Endothelial cell of umbilical vein (primary cell): ENCODE measurements around the gene SLC25A26.

GRCh38 chr3:64681070-64681793 lies 6.6 kb downstream of the ADAMTS9 start:
- PRO-cap: no peak
CAGE:
- cytosol, long polyA minus RNA: no peak
- cytosol, long polyA plus RNA: no peak
- long polyA plus RNA: no peak
- nucleus, long polyA minus RNA: no peak
- nucleus, long polyA plus RNA: no peak

- PRO-cap: no peak
CAGE:
- cytosol, long polyA minus RNA: no peak
- cytosol, long polyA plus RNA: no peak
- long polyA plus RNA: no peak
- nucleus, long polyA minus RNA: no peak
- nucleus, long polyA plus RNA: no peak
Measured at GRCh38 chr3:64890061-64890408, 202.2 kb upstream of the ADAMTS9 start.

- PRO-cap: no peak
CAGE:
- cytosol, long polyA minus RNA: no peak
- cytosol, long polyA plus RNA: no peak
- long polyA plus RNA: no peak
- nucleus, long polyA minus RNA: no peak
- nucleus, long polyA plus RNA: no peak
Measured at GRCh38 chr3:64896377-64896886, 208.6 kb upstream of the ADAMTS9 start.

GRCh38 chr3:65356309-65357371 lies 668.8 kb upstream of the ADAMTS9 start:
- PRO-cap: no peak
CAGE:
- cytosol, long polyA minus RNA: no peak
- cytosol, long polyA plus RNA: no peak
- long polyA plus RNA: no peak
- nucleus, long polyA minus RNA: no peak
- nucleus, long polyA plus RNA: no peak

DNA sequence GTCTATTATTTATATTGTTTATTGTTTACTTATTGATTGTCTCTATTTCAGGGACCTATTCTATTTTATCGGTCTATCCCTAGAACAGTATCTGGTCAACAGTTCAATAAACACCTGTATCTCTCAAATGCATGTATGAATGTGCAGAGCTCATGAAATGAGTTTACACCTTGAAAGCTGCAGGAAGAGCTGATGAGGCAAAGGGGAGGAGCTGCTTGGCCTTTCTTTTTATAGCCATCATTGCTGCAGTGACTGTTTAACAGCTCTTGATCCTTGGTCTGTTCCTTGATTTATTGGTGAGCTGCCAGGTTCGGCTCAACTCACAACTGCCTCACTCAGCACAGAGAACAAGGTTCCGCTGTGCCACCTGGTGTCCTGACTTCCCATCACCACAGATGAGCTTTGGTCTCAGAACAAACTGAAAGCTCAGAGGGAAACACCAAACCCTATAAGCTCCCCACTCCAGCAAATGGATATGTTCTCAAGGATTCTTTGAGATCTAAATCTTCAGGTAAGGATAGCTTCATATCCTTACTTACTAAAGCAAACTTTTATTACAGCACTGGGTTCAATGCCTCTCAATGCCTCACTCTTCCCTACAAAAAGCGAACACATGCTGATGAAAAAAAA lies 626.1 kb downstream of the MAGI1 start:
- PRO-cap: no peak
CAGE:
- cytosol, long polyA minus RNA: no peak
- cytosol, long polyA plus RNA: no peak
- long polyA plus RNA: no peak
- nucleus, long polyA minus RNA: no peak
- nucleus, long polyA plus RNA: no peak

GRCh38 chr3:65597763-65598594 lies 440.7 kb downstream of the MAGI1 start:
- PRO-cap: no peak
CAGE:
- cytosol, long polyA minus RNA: no peak
- cytosol, long polyA plus RNA: no peak
- long polyA plus RNA: no peak
- nucleus, long polyA minus RNA: no peak
- nucleus, long polyA plus RNA: no peak

- PRO-cap: no peak
CAGE:
- cytosol, long polyA minus RNA: no peak
- cytosol, long polyA plus RNA: no peak
- long polyA plus RNA: no peak
- nucleus, long polyA minus RNA: no peak
- nucleus, long polyA plus RNA: no peak
Measured at GRCh38 chr3:65855760-65856064, 183.0 kb downstream of the MAGI1 start.

GRCh38 chr3:65867732-65868380 lies 170.9 kb downstream of the MAGI1 start:
- PRO-cap: no peak
CAGE:
- cytosol, long polyA minus RNA: no peak
- cytosol, long polyA plus RNA: no peak
- long polyA plus RNA: no peak
- nucleus, long polyA minus RNA: no peak
- nucleus, long polyA plus RNA: no peak

DNA sequence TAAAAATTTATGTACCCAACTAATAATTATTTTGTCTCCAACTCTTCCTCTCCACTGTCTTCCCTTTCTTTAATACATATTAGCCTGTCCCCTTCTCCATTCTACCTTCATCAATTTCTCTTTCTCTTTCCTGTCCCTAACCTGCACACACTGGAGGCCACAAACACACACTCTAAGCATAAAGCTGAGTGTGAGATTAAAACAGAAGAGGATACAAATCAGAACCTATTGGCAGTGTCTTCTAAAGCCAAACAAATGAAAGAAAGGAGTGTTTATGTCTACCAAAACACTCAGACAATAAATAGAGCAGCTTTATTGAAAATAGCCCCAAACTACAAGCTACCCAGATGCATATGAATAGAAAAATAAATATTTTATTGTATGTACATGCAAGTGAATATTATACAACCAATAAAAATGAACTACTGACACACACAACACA lies 166.4 kb downstream of the MAGI1 start:
- PRO-cap: no peak
CAGE:
- cytosol, long polyA minus RNA: no peak
- cytosol, long polyA plus RNA: no peak
- long polyA plus RNA: no peak
- nucleus, long polyA minus RNA: no peak
- nucleus, long polyA plus RNA: no peak

- PRO-cap: no peak
CAGE:
- cytosol, long polyA minus RNA: no peak
- cytosol, long polyA plus RNA: no peak
- long polyA plus RNA: no peak
- nucleus, long polyA minus RNA: no peak
- nucleus, long polyA plus RNA: no peak
Measured at GRCh38 chr3:65946093-65946928, 92.4 kb downstream of the MAGI1 start.

DNA sequence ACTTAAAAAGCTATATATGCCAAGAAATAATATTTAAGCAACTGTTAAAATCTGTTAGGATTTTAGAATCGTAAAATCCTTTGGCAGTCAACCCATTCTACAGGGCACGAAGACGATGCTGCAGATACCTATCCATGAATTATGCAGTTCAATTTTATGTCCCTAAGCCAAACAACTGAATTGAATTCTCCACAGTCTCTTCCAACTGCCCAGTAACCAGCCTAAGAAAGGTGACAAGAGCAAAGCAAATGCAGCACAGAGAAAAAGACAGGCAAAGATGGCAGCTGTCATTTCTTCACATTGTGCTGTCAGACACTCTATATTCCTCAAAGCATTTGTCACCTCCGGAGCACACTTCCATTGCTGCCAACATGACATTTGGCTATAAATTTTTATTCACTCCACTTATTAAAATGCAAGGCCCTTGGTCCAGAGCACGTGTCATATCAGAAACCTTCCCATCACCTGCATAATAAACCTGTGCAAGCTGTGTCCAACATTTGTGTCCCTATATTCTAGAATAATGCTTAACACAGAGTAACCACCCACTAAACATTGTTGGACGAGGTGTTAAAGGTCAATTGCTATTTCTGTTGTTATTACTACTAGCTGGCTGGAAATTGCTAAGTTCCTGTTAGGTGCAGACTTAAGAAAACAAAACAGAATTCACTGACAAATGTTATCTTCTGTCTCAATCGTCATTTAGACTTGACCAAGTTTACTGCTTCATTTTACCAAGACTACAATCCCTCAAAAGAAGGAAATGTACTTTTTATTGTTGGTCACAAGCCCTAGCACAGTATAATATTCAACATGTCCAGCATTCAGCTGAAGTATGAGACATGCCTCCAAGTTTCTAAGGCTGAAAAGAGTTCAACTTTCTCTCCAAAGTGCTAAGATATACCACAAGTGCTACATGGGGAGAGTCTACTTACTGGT lies 89.7 kb downstream of the MAGI1 start:
- PRO-cap: no peak
CAGE:
- cytosol, long polyA minus RNA: no peak
- cytosol, long polyA plus RNA: no peak
- long polyA plus RNA: no peak
- nucleus, long polyA minus RNA: no peak
- nucleus, long polyA plus RNA: no peak

DNA sequence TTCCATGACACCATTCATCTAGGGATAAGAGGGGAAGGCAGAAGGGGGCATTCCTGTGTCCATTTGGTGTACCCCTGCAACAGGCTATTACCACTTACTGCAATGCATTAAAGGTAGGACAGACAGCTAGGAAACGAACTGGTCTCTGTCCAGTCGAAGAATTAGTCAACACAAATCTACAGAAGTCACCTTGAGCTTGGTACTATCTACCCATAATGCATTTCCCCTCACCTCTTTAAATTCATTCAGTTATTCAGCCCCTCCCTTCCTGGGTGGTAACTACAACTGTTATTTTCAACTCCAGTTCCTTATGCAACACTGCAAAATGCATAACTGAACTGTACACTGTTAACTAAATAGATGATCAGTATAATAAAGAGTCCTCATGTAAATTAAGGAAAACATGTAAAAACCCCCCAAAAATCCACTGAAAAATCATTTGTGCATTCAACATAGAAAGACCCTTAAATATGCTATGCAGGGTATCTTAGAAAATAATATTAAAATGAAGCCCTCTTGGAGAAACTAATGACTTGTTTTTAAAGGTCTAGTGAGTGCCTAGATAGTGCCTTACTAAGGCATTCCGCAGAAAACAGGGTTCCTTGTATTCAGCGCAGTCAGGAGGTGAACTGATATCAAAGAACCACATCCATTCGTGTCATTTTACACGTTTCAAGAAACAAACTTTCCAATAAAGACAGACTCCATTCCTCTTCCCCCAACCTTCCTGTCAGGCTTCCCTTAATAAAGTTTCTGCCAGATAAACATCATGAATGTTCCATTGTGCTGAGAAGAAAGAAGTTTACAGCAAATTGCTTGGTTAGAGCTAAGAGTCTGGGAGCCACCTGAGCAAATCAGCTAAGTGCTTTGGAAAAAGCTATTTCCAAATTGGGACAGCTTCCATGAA lies 77.4 kb downstream of the MAGI1 start:
- PRO-cap: no peak
CAGE:
- cytosol, long polyA minus RNA: no peak
- cytosol, long polyA plus RNA: no peak
- long polyA plus RNA: no peak
- nucleus, long polyA minus RNA: no peak
- nucleus, long polyA plus RNA: no peak

DNA sequence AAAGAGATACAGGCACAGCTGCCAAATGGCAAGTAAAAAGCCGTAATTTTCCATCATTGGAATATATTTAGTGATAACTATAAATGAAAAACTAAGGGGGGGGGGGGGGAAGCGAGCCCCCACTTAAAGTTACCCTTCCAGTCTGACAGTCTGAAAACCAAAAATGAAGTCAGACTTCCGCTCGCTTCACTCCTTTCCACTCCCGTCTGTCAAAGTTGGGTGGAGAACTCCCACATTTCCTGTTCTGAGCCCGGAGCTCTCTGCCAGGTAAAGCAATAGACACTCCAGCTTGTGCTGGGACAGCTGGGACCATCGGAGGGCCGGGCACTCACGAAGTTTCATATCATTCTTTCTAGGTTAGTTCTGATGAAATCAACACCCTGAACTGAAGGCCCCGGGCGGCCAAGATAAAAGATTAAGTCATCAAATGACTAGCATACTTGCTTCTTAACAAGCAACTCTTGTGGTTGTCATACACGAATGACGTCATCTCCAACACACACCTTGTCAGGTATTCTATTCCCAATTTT lies 42.2 kb downstream of the MAGI1 start:
- PRO-cap: no peak
CAGE:
- cytosol, long polyA minus RNA: no peak
- cytosol, long polyA plus RNA: no peak
- long polyA plus RNA: no peak
- nucleus, long polyA minus RNA: no peak
- nucleus, long polyA plus RNA: no peak

- PRO-cap: no peak
CAGE:
- cytosol, long polyA minus RNA: no peak
- cytosol, long polyA plus RNA: no peak
- long polyA plus RNA: no peak
- nucleus, long polyA minus RNA: no peak
- nucleus, long polyA plus RNA: no peak
Measured at GRCh38 chr3:66010386-66011589, 27.9 kb downstream of the MAGI1 start.

GRCh38 chr3:66035993-66036596 lies 2.6 kb downstream of the MAGI1 start:
- PRO-cap: no peak
CAGE:
- cytosol, long polyA minus RNA: no peak
- cytosol, long polyA plus RNA: no peak
- long polyA plus RNA: no peak
- nucleus, long polyA minus RNA: no peak
- nucleus, long polyA plus RNA: no peak

DNA sequence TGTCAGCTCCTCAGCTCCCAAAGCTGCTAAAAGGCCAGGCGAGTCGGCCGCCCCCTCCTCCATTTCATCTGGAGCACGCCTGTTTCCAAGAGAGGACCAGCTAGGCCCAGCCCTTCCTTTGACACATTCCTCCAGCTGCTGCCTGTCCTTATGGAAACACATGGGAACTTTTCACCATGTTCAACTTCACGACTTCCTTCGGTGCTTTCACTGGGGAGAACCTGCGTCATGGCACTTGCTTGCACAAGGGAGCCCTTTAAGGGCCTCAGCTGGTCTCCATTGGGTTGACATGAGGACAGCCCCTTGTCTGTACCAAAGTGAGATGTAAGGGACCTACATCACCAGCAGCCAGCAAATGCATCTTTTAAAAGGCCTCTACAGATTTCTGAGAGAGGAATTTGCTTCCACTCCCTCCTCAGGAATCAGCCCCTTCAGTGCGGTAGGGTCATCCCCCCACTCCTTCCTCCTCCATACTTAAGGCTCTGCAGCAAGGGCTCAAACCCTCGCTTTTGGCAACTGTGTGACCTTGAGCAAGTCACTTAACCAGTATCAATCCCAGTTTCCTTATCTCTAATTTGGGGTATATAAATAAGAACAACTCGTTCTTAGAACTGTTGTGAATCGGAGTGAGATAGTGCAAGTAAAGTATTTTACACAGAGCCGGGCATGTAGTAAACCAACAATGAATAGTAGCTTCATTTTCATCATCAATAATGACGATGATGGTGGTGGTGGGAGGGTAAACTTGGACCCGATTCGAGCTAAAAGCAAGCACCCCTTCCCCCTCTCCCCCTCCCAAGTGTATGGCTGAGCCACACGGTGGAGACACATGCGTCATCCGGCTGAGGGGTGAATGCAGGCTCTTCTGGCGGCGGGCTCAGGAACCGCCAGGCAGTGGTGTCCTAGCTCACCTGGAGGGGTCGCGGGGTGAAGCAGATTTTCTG lies 1.8 kb downstream of the MAGI1 start:
- PRO-cap: no peak
CAGE:
- cytosol, long polyA minus RNA: no peak
- cytosol, long polyA plus RNA: no peak
- long polyA plus RNA: no peak
- nucleus, long polyA minus RNA: no peak
- nucleus, long polyA plus RNA: no peak

DNA sequence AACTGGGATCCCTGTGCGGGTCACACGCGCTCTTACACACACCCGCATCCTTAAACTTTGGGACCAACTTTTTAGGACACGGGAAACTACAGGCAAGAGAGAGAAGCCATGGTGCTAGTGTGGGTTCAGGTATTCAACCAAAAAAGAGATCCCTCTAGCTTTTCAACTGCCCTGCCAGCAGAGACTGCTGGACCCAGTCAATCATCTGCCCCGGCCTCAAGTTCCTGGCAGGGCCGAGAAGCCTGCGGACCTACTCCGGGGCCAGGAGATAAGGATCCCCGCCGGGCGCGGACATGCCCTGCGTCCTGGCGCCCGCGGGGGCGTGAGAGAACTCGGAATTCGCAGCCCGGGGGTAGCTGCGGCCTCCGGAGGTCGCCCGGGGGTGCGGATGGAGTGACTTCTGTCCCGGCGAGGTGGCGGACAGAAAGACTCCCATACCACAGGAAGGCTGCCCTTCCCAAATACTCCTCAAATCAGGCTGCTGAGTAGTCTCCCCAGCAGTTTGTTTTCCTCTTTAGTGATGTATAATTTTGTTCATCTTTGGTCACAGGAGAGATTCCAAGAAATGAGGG lies 870 bp upstream of the MAGI1 start:
- PRO-cap: bidirectional peak, plus-strand start at position 355 of the sequence, minus-strand start at position 324 of the sequence
CAGE:
- cytosol, long polyA minus RNA: no peak
- cytosol, long polyA plus RNA: no peak
- long polyA plus RNA: no peak
- nucleus, long polyA minus RNA: no peak
- nucleus, long polyA plus RNA: no peak

GRCh38 chr3:66110665-66111306 lies 72.1 kb upstream of the MAGI1 start:
- PRO-cap: no peak
CAGE:
- cytosol, long polyA minus RNA: no peak
- cytosol, long polyA plus RNA: no peak
- long polyA plus RNA: no peak
- nucleus, long polyA minus RNA: no peak
- nucleus, long polyA plus RNA: no peak

DNA sequence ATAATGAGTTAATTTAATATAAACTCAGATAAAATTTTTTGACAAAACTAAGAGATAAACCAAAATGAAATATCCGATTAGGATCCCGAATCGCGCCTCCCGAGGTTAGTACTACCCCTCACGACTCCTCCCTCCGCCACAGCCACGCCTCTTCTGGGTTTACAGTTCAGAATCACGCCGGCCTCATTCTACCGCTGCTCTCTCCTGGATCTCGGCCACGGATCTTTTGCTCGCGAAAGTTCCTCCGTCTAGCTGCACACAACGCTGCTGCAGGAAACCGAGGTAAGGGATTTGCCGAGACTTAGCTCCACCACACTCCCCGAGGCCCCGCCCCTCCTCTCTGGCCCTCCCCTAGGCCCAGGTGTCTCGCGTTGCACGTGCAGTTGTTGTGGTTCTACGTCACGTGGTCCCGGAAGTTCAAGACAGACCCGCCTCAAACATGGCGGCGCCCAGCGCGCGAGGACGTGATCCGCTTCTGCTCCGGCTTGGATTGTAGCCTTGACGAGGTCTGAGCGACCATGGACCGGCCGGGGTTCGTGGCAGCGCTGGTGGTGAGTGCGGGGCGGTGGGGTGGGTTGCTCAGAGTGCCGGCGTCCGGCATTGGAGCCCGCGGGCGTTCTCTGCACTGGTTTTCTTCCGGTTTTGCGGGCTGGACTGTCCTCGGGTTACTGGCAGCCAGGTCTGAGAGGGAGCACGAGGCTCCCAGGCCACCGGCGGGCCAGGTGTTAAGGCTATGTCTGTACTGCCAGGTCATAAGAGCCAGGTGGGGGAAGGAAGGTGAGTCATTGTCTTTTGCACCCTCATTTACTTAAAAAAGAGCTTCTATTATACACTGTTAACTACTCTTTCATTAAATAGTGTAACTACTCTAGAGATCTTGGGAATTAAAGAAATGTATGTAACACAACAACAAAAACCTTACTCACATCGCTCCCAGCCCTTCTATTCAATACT lies at the start of gene SLC25A26:
TSS of gene SLC25A26 (plus strand) at position 425 of the 954 bp plus-strand sequence.
- PRO-cap: bidirectional peak, plus-strand start at position 436 of the sequence, minus-strand start at position 228 of the sequence; unidirectional peak, plus-strand start at position 625 of the sequence
CAGE:
- cytosol, long polyA minus RNA: start-site peak on the plus strand centred at position 464 of the sequence, 7 bp wide, 24 reads
- cytosol, long polyA plus RNA: start-site peak on the plus strand centred at position 458 of the sequence, 76 bp wide, 591 and 136 reads in 2 replicates
- long polyA plus RNA: start-site peak on the plus strand centred at position 458 of the sequence, 77 bp wide, 789 and 421 reads in 2 replicates
- nucleus, long polyA minus RNA: start-site peak on the plus strand centred at position 476 of the sequence, 51 bp wide, 247 reads; start-site peak on the plus strand centred at position 719 of the sequence, 61 bp wide, 20 reads
- nucleus, long polyA plus RNA: start-site peak on the plus strand centred at position 460 of the sequence, 83 bp wide, 92 and 318 reads in 2 replicates

- PRO-cap: no peak
CAGE:
- cytosol, long polyA minus RNA: no peak
- cytosol, long polyA plus RNA: no peak
- long polyA plus RNA: no peak
- nucleus, long polyA minus RNA: no peak
- nucleus, long polyA plus RNA: no peak
Measured at GRCh38 chr3:66303396-66303990, 82.7 kb downstream of the SLC25A26 start.